Neural cell (in vitro differentiated cells): ENCODE measurements around the genes NADK2 and LIFR.

GRCh38 chr5:36241726-36242649 is at the start of gene NADK2:
Gene NADK2, minus strand, starts transcription at chr5:36241925.
- RAMPAGE, long total RNA = no peak

DNA sequence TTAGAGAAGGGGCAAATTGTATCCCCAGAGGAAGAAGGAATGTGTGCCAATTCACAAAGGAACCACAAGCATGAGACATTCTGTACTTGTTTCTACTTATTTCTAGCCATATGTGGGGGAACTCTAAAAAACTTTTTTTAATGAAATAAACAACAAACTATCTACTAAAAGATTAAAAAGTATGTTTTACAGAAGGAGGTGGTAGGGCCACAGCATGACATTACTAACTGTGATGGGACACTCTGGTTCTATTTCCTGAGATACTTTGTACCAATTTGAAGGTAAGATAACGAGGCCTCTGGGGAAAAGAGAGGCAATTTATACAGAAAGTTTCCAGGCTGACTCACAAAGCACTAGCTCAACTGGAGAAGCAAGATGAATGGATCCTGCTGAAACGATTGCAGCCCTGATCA is 22.5 kb downstream of the RANBP3L start:
- RAMPAGE, long total RNA = no peak

- RAMPAGE, long total RNA = no peak
Measured at GRCh38 chr5:36324011-36324534, 22.4 kb upstream of the RANBP3L start.

GRCh38 chr5:36607906-36608625 is 1.7 kb downstream of the SLC1A3 start:
- RAMPAGE, long total RNA = no peak

DNA sequence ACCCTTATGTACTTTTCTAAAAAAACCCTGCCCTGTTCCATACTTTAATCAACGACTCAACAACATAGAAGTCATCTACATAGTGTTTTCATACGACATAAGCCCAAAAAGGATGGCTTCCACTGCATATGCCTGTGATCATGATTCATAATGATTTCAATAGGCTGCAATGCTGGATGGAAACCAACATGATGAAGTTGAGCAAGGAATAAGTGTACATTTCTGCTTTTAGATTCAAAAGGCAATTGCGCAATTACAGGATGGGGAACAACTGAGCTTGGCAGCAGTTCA is 51.0 kb downstream of the SLC1A3 start:
- RAMPAGE, long total RNA = no peak

- RAMPAGE, long total RNA = no peak
Measured at GRCh38 chr5:36692880-36693656, 86.7 kb downstream of the SLC1A3 start.

- RAMPAGE, long total RNA = no peak
Measured at GRCh38 chr5:36874994-36875751, 1.4 kb upstream of the NIPBL start.

GRCh38 chr5:36965981-36966873 is 89.7 kb downstream of the NIPBL start:
- RAMPAGE, long total RNA = no peak

GRCh38 chr5:36970811-36971118 is 94.2 kb downstream of the NIPBL start:
- RAMPAGE, long total RNA = no peak

DNA sequence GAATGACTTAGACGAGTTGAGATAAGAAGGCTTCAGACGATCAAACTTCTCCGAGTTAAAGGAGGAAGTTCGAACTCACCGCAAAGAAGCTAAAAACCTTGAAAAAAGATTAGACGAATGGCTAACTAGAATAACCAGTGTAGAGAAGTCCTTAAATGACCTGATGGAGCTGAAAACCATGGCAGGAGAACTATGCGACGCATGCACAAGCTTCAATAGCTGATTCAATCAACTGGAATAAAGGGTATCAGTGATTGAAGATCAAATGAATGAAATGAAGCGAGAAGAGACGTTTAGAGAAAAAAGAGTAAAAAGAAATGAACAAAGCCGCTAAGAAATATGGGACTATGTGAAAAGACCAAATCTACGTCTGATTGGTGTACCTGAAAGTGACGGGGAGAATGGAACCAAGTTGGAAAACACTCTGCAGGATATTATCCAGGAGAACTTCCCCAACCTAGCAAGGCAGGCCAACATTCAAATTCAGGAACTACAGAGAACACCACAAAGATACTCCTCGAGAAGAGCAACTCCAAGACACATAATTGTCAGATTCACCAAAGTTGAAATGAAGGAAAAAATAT is 144.6 kb downstream of the WDR70 start:
- RAMPAGE, long total RNA = no peak

DNA sequence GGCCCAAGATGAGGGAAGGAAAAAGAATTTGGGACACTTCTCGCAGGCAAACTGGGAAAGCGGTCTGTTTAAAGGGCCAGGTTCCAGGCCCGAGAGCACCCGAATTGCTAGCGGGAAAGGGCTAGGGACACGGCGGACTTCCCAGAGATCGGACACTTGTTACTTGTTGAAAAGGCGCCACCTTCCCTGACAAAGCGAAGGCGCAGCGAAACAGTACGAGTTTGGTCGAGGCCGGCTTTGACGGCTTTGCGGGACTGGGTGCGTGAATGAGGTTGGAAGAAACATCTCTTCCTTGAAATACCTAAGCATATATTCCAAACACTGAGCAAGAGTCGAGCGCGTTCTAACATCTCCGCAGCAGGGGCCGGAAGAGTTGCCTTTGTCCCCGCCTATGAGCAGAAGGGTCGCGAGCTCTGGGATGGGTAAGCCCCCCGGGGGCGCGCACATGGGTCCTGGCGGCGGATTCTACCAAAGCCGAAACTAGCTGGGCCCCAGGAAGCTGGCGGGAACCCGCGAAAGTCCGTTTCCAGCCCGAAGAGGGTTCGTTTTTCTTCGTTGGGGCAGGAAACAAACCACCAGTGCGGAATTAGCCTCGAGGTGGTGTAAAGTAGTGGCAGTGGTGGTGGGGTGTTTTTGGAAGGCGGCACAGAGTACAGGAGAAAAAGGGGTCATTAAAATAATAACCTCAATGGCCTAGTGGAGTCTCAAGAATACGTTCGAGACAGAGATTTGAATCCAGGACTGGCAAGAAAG is 1.5 kb downstream of the GDNF start:
- RAMPAGE, long total RNA = no peak

GRCh38 chr5:37838881-37839386 is 907 bp downstream of the GDNF start:
- RAMPAGE, long total RNA = no peak

- RAMPAGE, long total RNA = no peak
Measured at GRCh38 chr5:38285606-38286124, 27.3 kb downstream of the EGFLAM start.

DNA sequence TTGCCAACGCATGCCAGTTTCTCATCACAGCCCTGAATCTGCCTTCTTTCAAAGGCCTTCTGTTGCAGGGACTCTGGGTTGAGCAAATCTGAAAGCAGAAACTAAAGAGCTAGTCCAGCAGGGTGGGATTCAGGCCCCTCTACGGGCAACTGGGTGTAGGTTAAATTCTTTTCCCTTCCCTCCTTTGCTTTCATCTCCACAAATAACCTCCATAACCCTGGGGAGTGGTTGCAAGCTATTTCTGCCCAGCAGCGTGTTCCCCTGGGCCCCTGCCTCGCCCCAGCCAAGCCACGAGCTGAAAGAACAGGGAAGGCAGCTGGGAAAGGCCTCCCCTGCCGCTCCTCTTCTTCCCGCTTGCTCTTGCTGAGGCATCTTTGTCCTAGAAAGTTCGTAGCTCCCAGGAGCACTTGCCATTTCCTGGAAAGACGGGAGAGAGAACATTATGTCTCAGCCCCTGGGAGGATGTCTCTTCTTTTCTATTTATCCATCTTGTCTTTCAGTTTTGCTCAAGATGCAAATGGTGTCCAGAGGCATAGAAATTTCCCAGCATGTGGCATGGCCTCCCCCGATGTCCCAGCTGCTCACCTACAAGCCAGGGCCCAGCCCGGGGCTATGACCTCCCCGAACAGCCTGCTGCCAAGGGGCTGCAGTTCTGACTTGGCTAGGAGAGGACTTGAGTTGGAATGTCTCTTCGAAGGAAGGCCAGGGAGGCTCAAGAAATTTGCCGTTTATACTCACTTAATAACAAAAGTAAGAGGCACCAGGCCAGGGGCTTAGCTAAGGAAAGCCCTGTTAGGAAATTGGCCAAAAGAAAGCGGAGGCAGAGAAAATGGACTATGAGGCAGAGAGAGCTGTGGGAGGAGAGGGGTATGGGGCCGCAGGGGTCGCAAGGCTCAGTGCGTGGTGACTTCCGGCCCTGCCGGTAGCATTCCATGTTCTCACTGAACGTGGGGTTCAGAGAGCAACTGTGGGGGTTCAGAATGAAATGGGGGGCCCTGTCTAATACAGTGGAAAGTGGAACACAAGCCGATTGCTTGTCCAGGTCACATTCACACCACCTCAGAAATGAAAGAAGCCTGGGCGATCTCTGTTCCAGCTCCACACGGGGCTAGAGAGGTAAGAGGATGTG is 87.3 kb downstream of the LIFR start:
- RAMPAGE, long total RNA = no peak

- RAMPAGE, long total RNA = no peak
Measured at GRCh38 chr5:38555638-38556725, at the start of gene LIFR. Gene LIFR, minus strand, starts transcription at chr5:38556646.

DNA sequence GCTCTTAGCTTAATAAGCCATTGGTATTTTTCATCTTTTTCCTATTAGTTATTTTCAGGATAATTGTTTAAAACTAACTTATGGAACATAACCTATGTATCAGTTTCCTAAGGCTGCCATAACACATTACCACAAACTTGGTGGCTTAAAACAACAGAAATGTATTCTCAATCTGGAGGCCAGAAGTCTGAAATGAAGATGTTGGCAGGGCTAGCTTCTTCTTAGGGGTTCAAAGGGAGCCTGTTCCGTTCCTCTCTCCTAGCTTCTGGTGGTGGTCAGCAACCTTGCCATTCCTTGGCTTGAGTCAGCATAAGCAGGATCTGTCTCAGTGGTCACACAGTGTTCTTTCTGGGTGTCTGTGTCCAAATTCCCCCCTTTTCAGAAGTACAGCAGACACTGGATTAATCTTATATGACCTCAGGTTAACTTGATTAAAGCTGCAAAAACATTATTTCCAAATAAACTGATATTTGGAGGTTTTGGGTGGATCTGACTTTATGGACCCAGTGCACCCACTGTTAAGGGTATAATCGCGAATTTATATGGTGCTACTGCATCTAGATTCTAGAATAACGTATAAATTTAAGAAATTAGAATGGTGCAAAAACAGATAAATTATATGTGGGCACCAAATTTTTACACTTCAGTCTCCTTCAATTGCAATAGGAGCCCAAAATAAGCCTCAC is 2.1 kb upstream of the OSMR start:
- RAMPAGE, long total RNA = no peak

DNA sequence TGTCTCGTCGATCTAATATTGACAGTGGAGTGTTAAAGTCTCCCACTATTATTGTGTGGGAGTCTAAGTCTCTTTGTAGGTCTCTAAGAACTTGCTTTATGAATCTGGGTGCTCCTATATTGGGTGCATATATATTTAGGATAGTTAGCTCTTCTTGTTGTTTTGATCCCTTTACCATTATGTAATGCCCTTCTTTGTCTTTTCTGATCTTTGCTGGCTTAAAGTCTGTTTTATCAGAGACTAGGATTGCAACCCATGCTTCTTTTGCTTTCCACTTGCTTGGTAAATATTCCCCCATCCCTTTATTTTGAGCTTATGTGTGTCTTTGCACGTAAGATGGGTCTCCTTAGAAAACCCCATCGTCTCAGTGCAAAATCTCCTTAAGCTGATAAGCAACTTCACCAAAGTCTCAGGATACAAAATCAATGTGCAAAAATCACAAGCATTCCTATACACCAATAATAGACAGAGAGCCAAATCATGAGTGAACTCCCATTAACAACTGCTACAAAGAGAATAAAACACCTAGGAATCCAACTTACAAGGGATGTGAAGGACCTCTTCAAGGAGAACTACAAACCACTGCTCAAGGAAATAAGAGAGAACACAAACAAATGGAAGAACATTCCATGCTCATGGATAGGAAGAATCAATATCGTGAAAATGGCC is 85.8 kb downstream of the RICTOR start:
- RAMPAGE, long total RNA = no peak

- RAMPAGE, long total RNA = no peak
Measured at GRCh38 chr5:39063010-39064088, 10.8 kb downstream of the RICTOR start.

- RAMPAGE, long total RNA = no peak
Measured at GRCh38 chr5:39065510-39066349, 8.5 kb downstream of the RICTOR start.

- RAMPAGE, long total RNA = no peak
Measured at GRCh38 chr5:39072606-39073097, 1.5 kb downstream of the RICTOR start.